Hematopoietic multipotent progenitor cell (in vitro differentiated cells): ENCODE results near the gene RNF13.

GRCh38 chr3:148735560-148735899, 37.8 kb downstream of the AGTR1 start:
- CAGE, long polyA plus RNA = no peak

DNA sequence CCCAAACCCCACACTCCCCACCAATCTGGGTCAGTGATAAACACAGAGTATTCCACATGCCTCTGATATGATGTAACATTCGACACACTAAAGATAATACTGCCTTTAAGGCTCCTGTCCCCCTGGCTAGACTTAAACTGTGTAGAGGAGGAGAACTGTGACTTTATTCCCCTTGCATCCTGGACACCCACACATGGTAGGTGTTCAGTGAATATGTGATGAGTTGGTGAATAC, 39.6 kb downstream of the AGTR1 start:
- CAGE, long polyA plus RNA = no peak

GRCh38 chr3:148975059-148975740, 16.1 kb upstream of the GYG1 start:
- CAGE, long polyA plus RNA = no peak

DNA sequence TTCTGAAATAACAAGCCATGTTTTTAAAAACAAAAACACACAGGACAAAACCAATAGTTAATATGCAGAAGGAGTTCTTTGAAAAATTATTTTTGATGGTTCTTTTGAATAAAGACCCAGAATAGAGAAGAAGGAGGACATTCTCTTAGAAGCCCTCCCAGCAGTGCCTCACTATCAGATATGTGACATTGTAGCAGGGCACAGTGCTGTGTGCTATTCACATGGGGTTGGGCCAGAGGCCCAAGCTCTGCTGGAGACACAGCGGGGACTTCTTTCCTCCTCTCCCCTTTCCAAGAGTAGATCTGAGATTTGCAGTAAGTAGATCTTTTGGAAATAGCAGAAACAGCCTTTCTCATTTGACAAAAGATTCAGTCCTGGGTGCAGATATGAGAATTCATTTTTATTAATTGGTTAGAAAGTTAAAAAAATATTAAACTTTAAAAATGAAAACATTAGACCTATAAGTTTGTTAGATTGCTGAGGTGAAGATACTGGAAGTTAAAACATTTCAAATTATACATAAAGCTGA, 6.3 kb downstream of the GYG1 start:
- CAGE, long polyA plus RNA = no peak

GRCh38 chr3:149011649-149012176, 20.4 kb downstream of the GYG1 start:
- CAGE, long polyA plus RNA = no peak

DNA sequence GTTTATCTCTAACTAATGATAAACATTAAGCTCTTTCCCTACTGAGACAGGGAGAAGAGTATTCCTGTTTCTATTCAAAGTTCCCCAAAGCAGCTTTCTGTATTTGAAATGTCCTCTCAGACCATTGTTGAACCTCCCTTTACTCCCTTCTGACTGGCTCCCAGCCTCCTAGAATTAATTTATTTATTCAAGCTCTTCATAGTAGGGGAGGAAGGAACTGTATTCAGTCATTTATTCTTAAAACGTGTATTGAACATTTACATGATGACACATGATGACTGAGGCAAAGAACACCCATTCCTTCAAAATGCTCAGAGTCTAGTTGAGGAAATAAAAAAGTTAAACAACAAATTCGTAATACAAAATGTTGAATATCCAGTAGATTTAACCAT, 7.2 kb upstream of the TM4SF18 start:
- CAGE, long polyA plus RNA = no peak

DNA sequence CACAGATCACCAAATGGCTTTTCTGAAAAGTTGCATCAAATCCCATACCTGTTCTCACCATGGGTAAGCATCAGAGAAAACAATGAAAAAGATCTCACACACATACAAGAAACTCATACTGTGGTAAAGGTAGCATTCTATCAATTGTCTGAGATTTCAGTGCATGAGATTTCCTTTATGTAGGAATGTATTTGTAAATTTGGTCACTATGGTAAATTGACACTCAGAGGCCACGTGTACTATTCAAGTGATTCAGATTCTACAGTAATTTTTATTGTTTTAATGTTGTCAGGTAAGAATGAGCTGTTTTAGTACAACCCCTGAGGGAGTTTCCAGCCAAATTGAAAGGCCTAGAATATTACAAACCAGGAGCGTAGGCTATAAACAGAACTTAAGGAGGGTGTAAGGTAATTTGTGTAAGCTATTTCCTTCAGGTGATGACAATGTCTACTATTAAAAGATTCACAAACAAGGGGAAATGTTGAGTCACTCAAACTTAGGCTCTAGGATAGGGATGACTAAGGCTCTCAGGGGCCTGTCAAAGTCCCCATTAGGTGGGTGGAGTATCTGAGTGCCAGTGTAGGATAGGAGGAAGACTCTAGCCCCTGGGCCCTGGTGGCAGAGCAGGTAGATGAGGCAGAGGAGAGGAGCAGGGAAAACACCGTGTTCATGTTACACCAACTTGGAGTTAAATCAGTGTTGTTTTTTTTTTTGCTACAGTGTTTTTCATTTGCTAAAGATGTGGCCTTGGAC, 10.5 kb downstream of the TM4SF1 start:
- CAGE, long polyA plus RNA = no peak

GRCh38 chr3:149384753-149385440, 7.4 kb upstream of the TM4SF1 start:
- CAGE, long polyA plus RNA = no peak

DNA sequence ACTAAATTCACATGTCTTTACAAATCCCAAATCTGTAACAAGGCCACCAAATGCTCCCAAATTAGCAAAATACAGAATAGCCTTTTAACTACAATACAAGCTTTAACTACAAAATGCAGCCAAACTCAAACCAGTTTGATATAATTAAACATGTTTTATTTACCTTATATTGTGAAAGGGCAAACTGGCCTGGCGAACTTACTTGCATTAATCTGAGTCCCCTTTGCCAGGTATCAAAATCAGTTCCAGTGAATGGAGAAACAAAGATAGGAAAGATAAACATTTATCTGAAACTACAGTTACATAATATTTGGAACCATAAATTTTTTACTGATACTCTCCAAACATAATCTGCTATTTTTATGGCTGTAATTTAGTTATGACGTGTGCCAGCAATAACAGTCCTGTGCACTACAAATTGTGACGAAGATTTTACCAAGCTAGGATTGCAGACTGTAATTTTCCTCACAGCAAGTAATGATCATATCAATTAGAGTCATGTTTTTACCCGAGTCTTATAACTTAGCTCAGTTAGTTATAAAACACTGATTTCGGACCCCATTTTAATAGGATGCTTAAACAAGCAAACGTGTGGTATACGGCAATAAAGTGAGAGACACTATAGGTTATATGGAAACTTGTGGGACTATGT, 14.7 kb downstream of the WWTR1 start:
- CAGE, long polyA plus RNA = no peak

- CAGE, long polyA plus RNA = no peak
These were observed 3.6 kb downstream of the WWTR1 start for GRCh38 chr3:149654028-149654760.

GRCh38 chr3:149656197-149656395, 1.7 kb downstream of the WWTR1 start:
- CAGE, long polyA plus RNA = no peak

GRCh38 chr3:149659178-149659588, 1.4 kb upstream of the WWTR1 start:
- CAGE, long polyA plus RNA = no peak

DNA sequence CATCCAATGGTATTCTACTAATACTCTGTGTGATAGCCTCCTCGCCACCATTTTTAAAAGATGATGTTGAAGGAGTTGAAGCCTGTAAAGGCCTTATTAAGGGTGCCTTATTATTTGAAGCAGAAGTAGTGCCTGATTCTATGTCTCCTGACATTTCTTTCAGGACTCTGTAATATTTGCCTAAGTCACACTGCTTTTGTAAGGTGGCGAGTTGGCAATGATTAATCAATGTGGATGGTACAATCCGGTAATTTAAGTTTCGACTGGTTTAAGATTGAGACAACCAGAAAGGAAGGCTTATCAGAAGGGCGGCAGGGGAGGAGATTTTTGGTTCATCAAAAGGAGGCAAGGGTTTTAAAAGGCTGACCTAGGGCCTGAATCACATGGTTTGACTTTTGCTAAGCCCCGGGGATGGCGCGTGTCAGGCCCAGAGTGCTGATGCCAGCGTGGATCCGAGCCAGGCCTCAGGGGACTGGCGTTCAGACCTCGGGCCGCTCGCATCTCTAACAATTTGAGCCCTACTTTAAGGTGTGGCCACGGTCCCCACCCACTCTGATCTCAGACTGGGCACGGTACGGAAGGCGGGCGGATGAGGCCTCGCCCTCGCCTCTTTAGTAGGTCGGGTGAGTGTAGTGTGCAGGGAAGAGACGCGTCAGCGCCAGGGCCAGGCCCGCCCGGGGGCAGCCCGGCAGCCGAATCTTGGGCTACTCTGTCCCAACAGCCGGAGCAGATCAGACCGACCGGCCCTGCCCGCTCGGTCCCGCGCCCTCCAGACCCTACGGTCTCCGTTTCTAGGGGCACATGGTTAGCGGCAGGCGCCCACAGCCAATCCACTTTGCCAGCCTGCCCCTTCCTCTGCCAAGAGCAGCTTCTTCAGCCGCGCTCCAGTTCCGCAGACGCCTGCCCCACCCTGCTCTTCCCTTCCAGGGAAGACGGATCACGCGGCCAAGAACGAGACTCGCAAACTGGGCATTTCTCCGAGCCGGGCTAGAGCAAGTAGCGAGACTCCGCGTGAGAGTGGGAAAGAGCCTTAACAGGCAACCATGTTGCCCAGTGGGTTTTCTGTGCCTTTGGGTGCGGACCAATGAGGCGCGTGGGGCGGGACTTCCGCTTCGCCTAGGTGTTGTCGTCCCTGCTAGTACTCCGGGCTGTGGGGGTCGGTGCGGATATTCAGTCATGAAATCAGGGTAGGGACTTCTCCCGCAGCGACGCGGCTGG, at the start of gene RNF13:
Gene RNF13 (plus strand): TSS at position 1,115 of the 1,218 bp plus-strand sequence.
- CAGE, long polyA plus RNA = no peak

DNA sequence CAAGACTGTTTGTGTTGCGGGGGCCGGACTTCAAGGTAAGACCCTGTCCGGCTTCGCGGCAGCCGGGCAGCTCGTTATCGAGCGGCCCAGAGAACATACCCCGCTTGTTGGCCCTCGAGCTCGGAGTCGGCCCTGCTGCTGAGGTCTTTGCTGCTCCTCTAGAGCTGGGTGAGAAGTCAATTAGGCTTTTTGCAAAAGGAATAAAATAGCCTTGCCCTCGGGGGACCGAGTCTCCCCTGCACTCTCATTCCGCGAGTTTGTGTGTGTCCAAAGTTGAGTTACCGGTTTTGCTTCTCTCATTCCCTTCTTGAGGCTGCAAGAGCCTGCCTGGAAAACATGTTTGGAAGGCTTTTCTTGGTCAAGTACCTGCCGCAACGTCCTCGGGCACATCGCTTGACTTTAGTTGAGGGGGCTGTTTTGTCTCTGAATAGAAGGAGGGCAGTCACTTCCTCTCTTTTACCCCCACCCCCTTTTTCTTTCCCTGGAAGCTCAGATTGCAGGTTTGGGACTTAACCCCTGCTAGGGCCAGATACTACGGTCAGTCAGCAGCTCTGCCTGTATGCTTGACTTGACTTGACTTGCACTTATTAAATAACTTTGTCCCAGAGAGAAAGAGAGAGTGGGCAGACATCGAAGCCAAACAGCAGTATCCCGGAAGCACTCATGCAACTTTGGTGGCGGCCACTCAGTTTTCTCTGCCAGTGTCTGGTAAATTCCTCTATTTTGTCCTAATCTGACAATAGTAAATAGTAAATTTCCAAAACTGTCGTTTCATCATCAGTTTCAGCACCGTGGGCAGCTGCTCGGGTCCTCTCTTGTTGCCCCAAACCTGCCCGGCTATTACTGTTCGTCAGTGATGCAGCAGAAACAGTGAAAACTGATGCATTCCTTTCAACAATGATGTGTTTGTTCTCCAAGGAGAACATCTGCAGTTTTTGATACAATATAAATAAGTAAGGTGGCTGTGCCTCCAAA, 591 bp downstream of the RNF13 start:
- CAGE, long polyA plus RNA = no peak

DNA sequence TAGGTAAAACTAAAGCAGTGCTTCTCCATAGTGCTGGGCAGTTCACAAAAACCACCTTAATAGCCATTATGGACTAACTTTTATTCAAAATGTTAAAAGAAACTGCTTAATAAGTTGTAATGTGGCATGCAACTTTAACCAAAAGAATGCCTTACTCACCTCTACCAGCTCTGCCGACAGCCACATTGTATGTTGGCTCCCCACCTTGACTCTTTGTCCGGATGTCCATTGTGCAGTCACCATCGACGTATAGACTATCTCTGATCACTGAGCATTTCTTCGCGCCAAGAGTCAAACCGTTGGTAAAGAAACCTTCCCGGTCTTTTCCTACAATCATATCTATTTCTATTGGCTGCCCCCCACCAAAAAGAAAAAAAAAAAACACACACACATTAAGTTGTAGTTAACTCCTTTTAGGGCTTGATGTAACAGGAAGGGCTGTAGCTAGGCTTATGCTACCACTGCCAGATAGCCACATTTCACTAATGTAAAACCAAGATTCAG, 2.4 kb downstream of the PFN2 start:
- CAGE, long polyA plus RNA = no peak

DNA sequence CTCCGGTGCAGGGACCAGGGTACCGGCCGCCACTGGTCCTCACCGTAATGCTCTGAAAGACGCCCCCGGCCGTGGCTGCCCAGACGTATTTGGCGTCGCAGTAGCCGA, 159 bp downstream of the PFN2 start:
- CAGE, long polyA plus RNA = no peak

DNA sequence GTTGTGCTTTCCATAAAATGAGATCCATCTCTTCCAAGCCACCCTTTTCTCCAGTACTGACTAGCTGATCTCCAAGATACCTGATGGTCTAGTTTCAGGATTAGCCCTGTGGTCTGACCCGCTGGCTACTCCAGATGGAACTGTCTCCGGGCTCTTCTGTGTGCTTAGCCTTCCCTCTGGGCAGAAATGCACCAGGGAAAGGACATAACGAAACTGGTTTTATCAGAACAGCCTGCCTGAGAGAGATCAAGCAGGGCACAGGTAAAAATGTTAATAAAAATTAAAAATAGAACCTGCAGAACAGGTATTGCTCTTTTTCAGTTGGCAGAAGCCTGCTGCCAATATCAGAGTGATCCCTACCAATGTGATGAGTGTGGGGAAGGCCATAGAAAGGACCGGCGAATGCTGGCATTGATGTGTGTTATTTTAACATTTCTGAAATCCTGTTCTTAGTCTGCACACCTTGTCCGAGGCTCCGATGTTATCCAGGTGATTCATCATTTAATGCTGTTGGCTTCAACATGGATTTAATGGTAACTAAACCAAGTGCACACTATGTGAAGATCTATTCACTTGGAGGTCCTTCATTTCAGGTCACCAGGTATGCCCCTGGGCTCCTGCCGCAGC, 169.6 kb upstream of the TSC22D2 start:
- CAGE, long polyA plus RNA = no peak

DNA sequence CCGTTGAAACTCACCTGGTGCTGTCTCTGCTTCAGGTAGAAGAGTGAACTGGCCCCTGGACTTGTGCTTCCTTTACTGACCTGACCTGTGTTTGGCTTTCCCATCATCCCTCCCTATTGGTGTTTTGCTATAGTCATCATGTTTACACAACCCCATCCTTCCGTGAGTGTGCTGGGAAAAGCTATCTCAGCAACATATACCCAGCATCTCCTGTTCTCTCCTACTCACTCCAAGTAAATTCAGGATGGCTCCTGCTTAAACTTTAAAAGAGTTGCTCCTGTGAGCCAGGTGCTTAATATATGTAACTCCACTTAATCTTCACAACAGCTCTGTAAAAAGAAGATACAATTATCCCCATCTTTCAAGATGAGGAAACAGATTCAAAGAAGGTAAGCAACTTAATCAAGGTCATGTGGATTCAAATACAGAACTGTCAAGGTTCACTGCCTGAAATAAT, 77.1 kb upstream of the TSC22D2 start:
- CAGE, long polyA plus RNA = no peak

DNA sequence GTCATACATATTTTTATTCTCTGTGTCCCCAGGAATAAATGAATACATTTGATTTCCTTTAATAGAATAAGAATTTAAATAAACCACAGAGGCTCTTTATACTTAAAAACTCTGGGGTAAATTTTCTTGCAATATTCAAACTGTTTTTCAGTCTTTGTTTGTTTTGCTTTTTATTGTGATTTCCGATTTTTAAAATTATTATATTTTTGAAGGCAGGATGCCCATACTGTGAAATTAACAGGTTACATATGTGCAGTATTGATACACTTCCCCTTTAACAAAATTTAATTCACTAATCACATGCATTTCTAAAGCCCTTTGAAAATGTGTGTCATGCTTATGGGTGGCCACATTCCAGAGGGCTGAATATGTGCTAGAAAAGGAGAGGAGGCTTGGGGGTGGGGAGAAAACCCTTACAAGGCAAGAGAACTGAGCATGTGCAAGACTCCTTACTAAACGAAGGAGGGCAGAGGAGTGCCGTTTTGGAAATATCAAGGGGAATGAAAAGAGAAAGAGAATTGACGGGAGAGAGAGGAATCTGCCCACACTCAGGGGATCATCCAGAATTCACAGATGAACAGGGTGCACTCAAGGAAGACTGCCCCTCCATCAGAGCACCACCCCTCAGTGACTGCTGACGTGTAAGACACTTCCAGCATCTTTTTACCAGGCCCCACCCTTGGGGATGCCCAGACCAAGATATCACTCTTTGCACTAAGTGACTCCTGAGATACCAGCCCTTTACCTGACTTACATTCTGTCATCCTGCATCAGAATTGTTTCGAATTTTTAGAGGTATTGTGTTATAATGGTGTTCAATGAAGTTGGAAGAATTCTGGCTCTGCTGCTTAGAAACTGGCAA, 38.0 kb upstream of the TSC22D2 start:
- CAGE, long polyA plus RNA = no peak

DNA sequence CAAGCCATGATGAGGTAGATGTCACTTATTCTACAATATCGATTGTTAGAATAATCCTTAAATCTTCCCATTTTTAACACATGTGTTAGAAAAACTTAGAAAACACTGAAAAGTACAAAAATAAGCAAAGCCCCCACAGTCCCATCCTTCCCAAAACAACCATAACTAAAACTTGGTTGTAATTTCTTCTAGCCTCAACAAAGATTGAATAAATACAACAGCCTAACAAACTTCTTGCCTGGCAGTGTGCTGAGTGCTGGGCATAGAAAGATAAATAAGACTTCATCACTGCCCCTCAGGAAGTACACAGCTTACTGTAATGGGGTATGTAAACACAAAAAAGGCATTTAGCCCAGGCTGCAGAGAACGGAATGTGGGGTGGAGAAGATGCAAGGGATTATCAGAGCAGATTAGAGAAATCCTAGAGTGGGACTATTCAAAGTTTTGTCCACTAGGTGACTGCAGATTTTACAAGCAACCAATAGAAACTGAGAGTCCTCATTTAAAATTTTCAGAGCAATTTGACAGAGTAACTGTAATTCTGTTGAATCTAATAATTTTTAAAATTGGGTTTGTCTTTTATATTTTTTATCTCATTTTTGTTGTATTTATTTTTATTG, 35.4 kb upstream of the TSC22D2 start:
- CAGE, long polyA plus RNA = no peak